Endometrial microvascular endothelial cells (primary cell): Measurements from ENCODE around the genes SOHLH1, DNLZ and CARD9.

- RAMPAGE, long total RNA, result no peak
These were observed 112.2 kb downstream of the COL5A1 start for GRCh38 chr9:134753650-134754345.

GRCh38 chr9:134765973-134766263 lies 114.7 kb upstream of the FCN2 start:
- RAMPAGE, long total RNA, result no peak

DNA sequence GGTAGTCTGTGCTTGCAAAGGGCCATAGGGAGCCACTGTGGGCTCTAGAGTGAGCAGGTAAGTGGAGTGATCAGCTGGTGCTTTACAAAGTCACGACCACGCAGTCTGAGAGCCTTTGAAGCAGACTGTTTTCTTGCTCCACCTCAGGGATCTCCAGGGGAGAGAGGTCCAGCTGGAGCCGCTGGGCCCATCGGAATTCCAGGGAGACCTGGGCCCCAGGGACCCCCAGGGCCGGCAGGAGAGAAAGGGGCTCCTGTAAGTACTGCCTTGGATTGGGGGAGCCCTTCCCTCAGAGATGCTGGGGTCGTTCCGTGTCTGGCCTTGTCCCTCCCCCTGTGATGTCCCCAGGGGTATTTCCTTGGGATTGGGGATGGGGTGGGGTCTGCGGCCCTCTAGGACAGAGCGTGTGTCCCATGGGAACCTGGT lies 74.6 kb upstream of the FCN2 start:
- RAMPAGE, long total RNA, result no peak

DNA sequence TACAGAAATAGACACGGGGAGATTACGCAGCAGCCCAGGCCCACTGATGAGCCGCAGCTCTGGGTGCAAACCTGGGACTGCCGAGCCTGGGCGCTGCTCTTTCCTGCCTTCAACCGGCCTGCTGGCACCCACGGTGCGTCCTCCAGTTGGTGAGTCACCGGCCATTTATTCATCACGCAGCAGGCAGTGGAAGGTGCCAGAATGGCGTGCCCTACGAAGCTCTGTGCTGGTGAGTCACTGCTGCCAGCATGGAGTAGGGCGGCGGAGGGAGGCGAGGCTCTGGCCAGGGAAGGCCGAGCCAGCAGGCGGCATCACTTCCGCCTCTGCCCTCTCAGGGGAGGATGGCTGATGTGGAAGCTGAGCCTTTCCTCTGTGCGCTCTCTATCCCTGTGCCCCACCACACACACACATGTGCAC lies 39.0 kb downstream of the OLFM1 start:
- RAMPAGE, long total RNA, result no peak

DNA sequence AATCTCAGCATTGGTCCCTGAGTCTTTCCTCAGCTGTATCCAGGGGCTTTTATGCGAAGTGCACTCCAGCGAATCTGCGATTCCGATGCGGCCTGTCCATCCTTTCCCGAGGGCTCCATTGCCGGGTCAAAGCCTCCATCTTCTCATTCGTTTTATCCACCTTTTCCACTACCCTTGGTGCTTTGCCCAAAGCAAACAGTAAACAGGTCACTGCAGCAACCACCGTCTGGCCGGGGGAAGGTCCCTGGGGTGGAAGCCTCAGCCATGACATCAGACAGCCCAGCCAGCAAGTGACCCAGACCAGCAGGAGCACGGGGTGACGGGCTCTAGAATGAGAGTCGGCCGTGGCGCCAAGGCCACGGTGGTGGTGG lies 14.5 kb upstream of the PPP1R26 start:
- RAMPAGE, long total RNA, result no peak

DNA sequence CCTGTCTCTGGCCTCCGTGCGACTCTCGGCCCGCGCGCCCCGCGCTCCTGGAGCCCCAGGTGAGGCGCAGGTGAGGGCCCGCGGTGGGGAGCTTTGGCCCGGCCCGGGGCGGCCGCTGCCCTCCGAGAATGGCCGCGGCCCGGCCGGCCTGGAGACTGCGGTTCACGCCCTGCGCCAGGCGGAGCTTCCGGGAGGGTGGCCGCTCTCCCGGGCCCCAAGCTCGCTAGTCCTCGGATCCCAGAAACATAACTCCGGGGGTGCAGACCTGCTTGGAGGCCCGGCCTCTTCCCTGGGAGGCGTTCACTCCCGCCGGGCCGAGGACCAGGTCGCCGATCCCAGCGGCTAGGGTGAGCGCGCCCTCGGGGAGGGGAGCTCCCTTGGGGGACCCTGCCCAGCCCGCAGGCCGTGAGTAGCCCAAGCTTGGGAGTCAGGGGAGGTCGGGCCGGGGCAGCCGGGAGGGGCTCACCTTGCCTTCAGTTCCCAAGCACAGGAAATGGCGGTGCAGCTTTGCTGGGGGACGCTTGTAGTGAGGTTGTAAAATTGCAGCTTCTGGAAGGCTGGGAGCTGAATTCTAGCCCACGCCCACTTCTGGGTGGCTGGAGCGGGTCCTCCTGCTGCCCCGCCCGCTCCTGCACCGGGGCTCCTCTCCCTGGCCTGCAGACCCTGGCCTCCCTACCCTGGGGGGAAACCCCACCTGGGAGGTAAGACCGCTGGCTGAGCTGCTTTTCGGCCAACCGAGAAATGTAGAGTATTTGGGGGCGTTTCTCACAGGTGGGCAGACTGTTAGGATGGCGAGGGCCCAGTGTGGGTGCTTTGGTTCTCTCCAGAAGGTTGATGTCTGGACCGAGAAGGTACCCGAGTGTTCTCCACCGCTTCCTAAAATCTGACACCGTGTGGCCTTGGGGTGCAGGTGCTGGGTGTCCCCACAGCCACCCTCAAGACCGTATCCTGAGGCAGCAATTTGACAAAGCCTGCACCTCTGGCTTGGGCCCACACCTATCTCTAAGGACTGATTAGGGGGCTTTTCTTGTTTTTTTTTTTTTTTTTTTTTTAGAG lies 953 bp downstream of the PPP1R26 start:
- RAMPAGE, long total RNA, result no peak

DNA sequence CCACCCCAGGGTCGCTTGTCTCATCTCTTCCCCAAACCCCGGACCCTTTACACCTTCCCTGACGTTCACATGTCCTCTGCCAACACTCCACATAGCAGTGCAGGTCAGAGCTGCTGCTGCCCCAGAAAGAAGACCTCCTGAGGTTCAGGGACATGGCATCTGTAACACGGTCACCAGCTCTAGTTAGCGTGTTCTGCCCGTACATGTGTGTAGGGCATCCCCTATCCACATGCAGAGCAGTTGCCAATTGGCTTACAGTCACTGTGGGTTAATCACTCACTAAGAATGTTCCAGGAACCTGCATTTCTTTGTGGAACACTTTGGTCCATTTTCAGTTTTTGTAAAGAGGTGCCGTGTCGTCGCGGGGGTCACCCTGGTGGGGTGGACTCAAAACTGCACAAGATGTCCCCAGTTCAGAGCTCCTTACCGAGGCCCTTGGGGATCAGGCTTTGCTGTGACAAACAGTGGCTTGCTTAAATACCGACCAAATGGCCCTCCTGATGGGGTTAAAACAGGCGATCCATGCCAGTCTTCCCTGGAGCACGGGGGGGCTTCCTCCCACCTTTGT lies 9.1 kb downstream of the PIERCE1 start:
- RAMPAGE, long total RNA, result no peak

- RAMPAGE, long total RNA, result no peak
These were observed at the start of gene SOHLH1 for GRCh38 chr9:135699333-135699820. Gene SOHLH1, minus strand, starts transcription at chr9:135699481.

GRCh38 chr9:135978767-135979681 lies 17.9 kb upstream of the UBAC1 start:
- RAMPAGE, long total RNA, result no peak

- RAMPAGE, long total RNA, result no peak
These were observed 63.6 kb upstream of the UBAC1 start for GRCh38 chr9:136024572-136025290.

DNA sequence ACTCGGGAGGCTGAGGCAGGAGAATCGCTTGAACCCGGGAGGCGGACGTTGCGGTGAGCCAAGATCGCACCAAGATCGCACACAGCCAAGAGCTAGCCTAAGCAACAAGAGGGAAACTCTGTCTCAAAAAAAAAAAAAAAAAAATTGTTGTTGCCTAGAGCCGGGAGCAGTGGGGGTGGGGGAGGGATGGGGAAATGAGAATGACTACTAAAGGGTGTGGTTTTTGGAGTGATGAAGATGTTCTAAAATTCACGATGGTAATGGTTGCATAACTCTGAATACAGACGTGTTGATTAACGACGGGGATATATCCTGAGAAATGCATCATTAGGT lies 28.0 kb downstream of the NACC2 start:
- RAMPAGE, long total RNA, result no peak

- RAMPAGE, long total RNA, result no peak
These were observed 4.0 kb downstream of the TMEM250 start for GRCh38 chr9:136114446-136115301.

DNA sequence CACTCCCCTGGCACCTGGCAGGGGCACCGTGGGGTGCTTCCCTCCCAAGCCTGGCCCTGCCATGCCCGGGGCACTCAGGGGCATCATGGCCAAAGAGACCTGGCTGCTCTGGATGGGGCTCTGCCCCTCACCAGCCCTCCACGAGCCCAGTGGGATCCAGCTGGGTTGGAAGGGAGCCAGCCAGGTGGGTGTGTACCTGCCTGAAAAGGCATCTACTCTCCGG lies 597 bp downstream of the GPSM1 start:
- RAMPAGE, long total RNA, result no peak

GRCh38 chr9:136363539-136364272 lies at the start of gene DNLZ:
Gene DNLZ, minus strand, starts transcription at chr9:136363744.
- RAMPAGE, long total RNA, result no peak

DNA sequence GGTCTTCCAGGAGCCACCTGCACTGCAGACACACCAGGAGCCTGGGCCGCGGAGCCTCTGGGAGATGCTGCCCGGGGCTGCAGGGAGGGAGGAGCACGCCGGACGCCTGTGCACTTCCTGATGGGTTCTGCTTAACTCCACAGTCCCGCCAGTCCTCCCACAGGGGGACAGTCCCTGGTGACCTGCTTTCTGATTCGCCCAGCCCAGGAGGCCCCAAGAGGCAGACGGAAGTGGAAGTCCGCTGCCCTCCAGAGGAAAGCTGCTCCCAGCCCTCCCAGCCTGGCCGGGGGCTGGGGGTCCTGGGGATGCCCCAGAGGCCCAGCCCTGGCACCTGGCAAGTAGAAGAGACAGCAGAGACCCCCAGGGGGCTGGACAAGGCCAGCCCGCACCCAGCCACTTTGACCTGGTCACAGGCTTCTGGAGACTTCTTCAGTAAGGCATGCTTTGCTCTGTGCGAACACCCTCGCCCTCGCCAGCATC lies at the start of gene CARD9:
CARD9 (minus strand) TSS at position 133 of the 480 bp plus-strand sequence.
- RAMPAGE, long total RNA, result no peak

GRCh38 chr9:136377771-136378555 lies 4.5 kb upstream of the CARD9 start:
- RAMPAGE, long total RNA, result no peak

- RAMPAGE, long total RNA, result no peak
These were observed 5.6 kb downstream of the SNAPC4 start for GRCh38 chr9:136393999-136395072.

GRCh38 chr9:136398997-136399995 lies 674 bp downstream of the SNAPC4 start:
- RAMPAGE, long total RNA, result no peak

GRCh38 chr9:136404449-136405283 lies 4.7 kb upstream of the SNAPC4 start:
- RAMPAGE, long total RNA, result no peak

- RAMPAGE, long total RNA, result no peak
These were observed 567 bp downstream of the PMPCA start for GRCh38 chr9:136410875-136411574.